ENCODE data around the genes PIEZO2 and SEH1L.

DNA sequence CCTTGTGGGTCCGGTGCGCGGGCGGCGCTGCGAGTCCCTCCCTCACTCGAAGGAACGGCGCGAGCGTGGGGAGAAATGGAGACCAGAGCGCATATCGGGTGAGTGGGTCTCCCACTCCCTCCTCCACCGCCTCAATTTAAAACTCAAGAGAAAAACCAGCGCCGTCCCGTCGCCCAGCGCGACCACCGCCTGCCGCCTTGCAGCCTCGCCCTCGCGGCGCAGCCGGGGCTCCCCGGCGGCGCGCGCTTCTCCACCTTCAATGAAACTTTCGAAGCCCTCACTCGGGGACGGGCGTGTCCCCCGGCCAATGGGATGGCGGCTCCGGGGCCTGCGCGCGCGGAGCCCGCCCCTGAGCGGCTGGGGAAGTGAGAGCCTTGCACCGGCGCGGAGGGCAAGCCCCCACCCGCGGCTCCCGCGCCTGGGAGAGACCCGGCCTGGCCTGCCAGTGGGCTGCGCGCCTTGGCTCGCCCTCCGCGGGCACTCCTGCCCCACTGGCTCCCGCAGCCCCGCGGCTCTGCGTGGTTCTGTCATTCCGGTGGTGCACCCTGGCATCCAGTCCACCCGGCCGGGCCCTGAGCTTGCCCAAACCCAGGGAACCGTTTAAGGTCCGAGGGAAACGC is at the start of gene PIEZO2:
Gene PIEZO2, minus strand, starts transcription at position 261 of the 620 bp plus-strand sequence.
CAGE:
- cytosol, long polyA minus RNA, result no peak
- cytosol, long polyA plus RNA, result no peak
- long polyA plus RNA, result no peak
- nucleus, long polyA minus RNA, result no peak
- nucleus, long polyA plus RNA, result no peak

GRCh38 chr18:11688838-11689120 is 285 bp upstream of the GNAL start:
CAGE:
- cytosol, long polyA minus RNA, result no peak
- cytosol, long polyA plus RNA, result no peak
- long polyA plus RNA, result no peak
- nucleus, long polyA minus RNA, result no peak
- nucleus, long polyA plus RNA, result no peak

CAGE:
- cytosol, long polyA minus RNA, result no peak
- cytosol, long polyA plus RNA, result no peak
- long polyA plus RNA, result no peak
- nucleus, long polyA minus RNA, result no peak
- nucleus, long polyA plus RNA, result no peak
Observed at GRCh38 chr18:11760754-11761295, 71.8 kb downstream of the GNAL start.

GRCh38 chr18:11946181-11946642 is 35.1 kb upstream of the IMPA2 start:
CAGE:
- cytosol, long polyA minus RNA, result no peak
- cytosol, long polyA plus RNA, result no peak
- long polyA plus RNA, result no peak
- nucleus, long polyA minus RNA, result no peak
- nucleus, long polyA plus RNA, result no peak

GRCh38 chr18:11984163-11984641 is 2.9 kb downstream of the IMPA2 start:
CAGE:
- cytosol, long polyA minus RNA, result no peak
- cytosol, long polyA plus RNA, result no peak
- long polyA plus RNA, result no peak
- nucleus, long polyA minus RNA, result no peak
- nucleus, long polyA plus RNA, result no peak

DNA sequence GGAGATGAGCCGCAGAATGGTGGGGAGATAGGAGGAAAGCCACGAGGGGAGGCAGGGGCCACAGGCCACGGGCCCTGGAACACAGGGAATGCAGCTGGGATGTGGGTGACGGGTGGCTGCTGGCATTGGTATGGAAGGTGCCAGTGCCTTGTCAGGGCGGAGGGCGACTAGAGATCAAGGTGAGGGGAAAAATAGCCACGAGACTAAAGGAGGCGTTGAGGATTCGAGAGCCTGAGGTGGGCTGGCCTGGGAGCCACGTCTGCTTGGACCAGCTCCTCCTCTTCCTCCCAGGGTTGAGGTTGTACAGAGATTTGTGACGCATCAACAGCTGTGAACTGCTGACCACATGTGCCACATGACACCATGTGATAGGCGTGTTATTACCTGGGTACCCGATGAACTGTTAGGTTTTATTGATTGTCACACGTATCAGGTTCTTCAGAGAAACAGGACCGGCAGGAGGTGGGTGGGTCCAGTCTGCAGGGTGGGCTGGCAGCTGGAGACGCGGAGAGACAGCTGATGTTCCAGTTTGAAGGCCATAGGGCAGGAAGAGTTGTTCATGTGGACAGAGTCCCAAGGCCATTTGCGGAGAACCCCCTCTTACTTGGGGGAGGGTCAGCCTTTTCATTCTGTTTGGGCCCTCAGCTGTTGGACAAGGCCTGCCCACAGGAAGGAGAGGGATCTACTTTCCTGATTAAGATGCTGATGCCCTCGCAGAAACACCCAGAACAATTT is 10.0 kb downstream of the IMPA2 start:
CAGE:
- cytosol, long polyA minus RNA, result no peak
- cytosol, long polyA plus RNA, result no peak
- long polyA plus RNA, result no peak
- nucleus, long polyA minus RNA, result no peak
- nucleus, long polyA plus RNA, result no peak

DNA sequence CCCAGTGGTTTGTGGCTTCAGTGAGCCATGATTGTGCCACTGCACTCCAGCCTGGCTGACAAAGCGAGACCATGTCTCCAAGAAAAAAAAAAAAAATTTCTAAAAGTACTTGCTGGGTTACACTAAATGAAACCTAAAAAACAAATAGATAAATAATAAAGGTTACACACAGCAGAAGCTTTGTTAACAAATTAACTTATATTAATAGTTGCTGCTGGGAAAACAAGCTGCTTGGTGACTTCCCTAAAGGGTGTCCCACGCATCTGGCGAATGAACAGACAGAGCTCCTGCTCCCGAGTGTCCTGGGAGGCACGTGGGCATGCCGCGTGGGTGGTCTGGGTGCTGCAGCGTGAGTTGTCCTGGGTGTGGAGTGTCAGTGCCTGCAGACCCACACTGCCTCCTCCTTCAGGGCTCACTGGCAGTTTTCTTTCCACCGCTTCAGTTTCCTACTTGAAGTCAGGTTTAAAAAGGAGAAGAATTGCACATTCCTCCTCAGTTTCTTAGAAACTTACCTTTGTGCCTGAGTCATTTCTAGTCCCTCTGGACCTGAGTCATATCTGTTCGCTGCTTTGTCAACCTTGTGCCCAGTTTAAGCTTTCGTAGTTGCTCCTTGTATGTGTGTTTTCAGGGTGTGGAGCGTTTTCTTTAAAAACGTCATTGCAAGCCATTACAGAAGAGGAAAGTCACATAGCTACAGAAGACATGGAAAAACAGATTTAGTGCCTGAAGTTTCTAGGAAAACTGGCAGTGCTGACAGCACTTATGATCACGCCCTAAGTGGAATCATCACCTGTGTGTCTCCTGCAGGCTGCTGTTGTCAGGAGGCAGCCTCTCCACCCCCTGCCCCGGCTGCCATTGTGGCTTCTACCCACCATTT is 24.3 kb downstream of the IMPA2 start:
CAGE:
- cytosol, long polyA minus RNA, result no peak
- cytosol, long polyA plus RNA, result no peak
- long polyA plus RNA, result no peak
- nucleus, long polyA minus RNA, result no peak
- nucleus, long polyA plus RNA, result no peak

DNA sequence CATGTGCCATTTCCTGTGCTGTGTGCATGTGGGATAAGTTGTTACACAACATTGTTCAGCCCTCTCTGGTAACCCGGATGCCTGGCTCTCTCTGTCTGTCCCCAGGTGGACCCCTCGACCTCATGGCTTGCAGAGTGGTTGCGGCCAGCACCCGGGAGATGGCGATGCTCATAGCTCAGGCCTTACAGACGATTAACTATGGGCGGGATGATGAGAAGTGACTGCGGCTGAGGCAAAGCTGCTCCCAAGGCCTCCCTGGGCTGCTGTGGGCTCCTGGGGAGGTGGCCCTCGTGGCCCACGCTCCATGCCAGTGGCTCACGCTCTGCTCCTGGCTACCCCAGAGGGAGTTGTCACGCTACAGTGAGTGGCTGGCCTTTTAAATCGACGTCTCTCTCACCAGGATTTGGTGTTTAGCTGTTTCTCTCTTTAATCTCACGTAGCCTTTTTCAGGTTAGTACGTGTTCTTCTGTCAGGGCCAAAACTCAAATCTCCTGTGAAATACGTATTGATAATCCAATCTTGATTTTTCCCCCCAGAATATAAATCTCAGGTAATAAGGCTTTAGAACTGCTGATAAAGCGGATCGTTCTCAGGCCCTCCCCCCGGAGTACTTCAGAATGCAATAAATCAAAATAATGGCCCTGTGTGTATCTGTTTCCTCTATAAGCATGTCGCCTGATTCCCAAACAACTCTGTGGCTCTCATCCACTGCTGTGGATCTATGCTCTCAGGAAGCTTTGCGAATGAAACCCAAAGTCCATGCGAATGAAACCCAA is 49.1 kb downstream of the IMPA2 start:
CAGE:
- cytosol, long polyA minus RNA, result start-site peak on the plus strand centred at position 488 of the sequence, 27 bp wide, 20 reads
- cytosol, long polyA plus RNA, result no peak
- long polyA plus RNA, result no peak
- nucleus, long polyA minus RNA, result no peak
- nucleus, long polyA plus RNA, result no peak

DNA sequence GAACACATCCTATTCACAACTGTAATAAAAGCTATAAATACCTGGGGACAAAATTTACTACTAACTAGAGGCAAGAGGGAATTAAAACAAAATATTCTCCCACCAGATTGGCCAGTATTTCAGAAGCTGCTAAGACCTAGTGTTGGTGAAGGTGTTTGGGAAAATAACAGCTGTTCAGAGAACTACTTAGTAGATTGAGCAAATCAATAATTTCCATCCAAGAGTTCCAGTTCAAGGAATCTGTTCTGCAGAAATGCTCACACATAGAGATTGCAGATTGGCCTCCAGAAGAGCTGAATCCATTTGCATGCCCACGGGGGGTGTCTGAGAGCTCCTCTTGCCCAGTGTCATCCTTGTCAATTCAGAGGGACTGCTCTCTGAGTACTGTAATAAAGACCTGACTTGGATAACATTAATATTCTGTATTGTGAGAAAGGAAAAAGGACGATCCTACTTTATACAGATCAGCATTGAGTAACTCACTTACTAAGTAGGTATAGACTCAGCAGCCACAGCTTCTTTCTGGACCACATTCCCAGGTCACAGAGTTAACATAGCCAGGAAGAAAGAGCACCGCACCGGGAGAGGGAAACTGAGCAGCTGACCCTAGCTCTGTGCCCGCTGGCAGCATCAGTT is 5.6 kb downstream of the TUBB6 start:
CAGE:
- cytosol, long polyA minus RNA, result no peak
- cytosol, long polyA plus RNA, result no peak
- long polyA plus RNA, result no peak
- nucleus, long polyA minus RNA, result no peak
- nucleus, long polyA plus RNA, result no peak

GRCh38 chr18:12327808-12328376 is 19.9 kb downstream of the TUBB6 start:
CAGE:
- cytosol, long polyA minus RNA, result no peak
- cytosol, long polyA plus RNA, result no peak
- long polyA plus RNA, result no peak
- nucleus, long polyA minus RNA, result no peak
- nucleus, long polyA plus RNA, result no peak

DNA sequence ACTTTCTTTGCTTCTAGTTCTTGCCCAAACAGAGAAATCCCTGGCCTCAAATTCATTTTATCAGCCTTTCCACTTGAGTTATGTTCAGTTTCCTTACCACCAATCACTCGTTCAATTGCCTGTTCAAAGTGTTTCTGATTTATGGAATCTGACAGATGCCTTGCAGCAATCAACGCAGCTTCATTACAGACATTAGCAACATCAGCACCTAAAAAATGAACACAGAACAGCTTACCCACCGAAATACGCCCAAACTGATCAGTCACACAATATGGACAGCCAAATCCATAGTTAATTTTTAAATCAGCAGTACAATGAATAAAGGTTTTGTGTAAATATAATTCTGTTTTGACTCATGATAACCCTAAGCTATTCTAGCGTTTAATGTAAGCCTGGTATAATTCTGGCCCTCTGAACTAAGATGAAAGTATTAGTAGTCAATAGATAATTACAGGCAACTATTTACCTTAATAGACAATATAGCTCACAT is 28.8 kb downstream of the AFG3L2 start:
CAGE:
- cytosol, long polyA minus RNA, result no peak
- cytosol, long polyA plus RNA, result no peak
- long polyA plus RNA, result no peak
- nucleus, long polyA minus RNA, result no peak
- nucleus, long polyA plus RNA, result no peak

DNA sequence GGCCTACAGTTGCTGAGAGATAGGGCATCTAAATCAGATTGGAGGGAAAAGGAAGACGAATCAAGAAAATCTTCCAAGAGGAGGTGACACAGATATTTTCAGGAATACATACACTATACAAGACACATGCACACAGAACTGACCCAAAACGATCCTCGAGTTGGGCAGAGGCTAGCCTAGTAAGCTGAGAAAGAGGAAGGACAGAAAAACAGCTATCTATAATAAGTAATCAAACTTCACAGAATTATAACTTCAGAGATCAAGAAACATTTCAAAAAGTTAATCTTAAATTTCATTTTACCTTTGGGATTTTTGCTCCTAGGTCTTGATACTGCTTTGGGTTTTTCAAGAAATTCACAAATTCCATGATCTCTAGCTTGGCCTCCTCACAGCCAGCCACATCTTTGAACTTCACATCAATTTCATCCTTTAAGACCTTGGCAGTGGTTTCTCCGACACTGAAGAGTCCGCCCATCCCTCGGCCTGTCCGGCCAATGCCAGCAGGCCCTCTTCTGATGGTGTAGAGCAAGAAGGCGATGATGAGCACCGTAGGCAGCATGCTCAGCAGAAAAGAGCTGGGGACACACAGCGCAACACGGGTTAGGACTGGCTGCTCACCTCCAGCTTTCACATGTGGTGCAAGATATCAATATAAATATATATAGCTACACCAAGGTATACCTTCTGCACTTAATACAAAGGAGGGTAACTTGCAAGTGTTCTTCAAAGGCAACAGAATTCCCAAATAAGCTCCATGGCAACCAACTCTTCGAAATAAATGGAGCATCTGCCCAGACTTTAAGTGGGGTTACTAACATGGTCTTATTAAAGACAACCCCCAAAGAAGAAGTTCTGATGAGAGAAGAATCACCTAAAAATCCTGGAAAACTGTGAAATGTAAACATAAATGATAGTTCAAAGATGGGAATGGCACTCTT is 18.4 kb downstream of the AFG3L2 start:
CAGE:
- cytosol, long polyA minus RNA, result no peak
- cytosol, long polyA plus RNA, result no peak
- long polyA plus RNA, result no peak
- nucleus, long polyA minus RNA, result no peak
- nucleus, long polyA plus RNA, result no peak

CAGE:
- cytosol, long polyA minus RNA, result no peak
- cytosol, long polyA plus RNA, result no peak
- long polyA plus RNA, result no peak
- nucleus, long polyA minus RNA, result no peak
- nucleus, long polyA plus RNA, result no peak
Observed at GRCh38 chr18:12638251-12639120, 19.4 kb downstream of the SPIRE1 start.

CAGE:
- cytosol, long polyA minus RNA, result no peak
- cytosol, long polyA plus RNA, result no peak
- long polyA plus RNA, result no peak
- nucleus, long polyA minus RNA, result start-site peak on the minus strand at chr18:12862480-12862914, 5 reads
- nucleus, long polyA plus RNA, result no peak
Observed at GRCh38 chr18:12862313-12862959, 21.6 kb downstream of the PTPN2 start.

CAGE:
- cytosol, long polyA minus RNA, result no peak
- cytosol, long polyA plus RNA, result no peak
- long polyA plus RNA, result no peak
- nucleus, long polyA minus RNA, result no peak
- nucleus, long polyA plus RNA, result no peak
Observed at GRCh38 chr18:12946484-12947797, 870 bp upstream of the SEH1L start.

GRCh38 chr18:12947798-12948989 is at the start of gene SEH1L:
TSS of gene SEH1L (plus strand) at chr18:12948011.
CAGE:
- cytosol, long polyA minus RNA, result start-site peak on the plus strand at chr18:12948031-12948048, 22 reads
- cytosol, long polyA plus RNA, result start-site peak on the plus strand at chr18:12947997-12948056, 196 and 34 reads in 2 replicates
- long polyA plus RNA, result start-site peak on the plus strand at chr18:12948016-12948054, 191 and 174 reads in 2 replicates
- nucleus, long polyA minus RNA, result start-site peak on the plus strand at chr18:12948010-12948038, 33 reads
- nucleus, long polyA plus RNA, result start-site peak on the plus strand at chr18:12948009-12948049, 81 and 131 reads in 2 replicates

DNA sequence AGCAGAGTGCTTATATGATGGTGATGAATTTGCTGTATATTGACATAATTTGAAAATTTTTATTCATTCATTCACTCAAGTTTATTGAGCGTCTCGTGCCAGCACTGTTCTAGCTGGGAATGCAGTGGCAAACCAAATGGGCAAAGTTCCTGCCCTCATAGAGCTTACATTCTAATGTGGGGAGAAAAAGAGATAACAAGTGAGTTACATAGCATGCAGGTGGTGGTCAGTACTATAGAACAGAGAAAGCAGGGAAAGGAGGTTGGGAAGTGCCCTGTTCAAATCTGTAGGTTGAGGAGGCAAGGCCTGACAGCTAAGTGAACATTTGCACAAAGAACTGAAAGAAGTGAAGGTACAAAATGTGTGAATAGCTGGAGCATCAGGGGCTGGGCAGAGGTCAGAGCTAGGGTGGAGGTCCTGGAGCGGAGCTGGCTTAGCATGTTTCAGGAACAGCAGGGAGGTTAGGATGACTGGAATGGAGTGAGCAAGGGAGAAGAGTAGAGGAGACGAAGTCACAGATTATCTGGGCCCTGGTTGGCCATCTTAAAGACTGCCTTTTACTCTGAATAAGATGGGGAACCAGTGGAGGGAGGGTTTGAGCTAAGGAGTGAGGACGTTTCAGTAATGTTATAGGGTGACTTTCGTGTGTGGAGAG is 4.4 kb downstream of the CEP192 start:
CAGE:
- cytosol, long polyA minus RNA, result no peak
- cytosol, long polyA plus RNA, result no peak
- long polyA plus RNA, result no peak
- nucleus, long polyA minus RNA, result no peak
- nucleus, long polyA plus RNA, result no peak

GRCh38 chr18:13165542-13166439 is 52.8 kb upstream of the LDLRAD4 start:
CAGE:
- cytosol, long polyA minus RNA, result no peak
- cytosol, long polyA plus RNA, result no peak
- long polyA plus RNA, result no peak
- nucleus, long polyA minus RNA, result no peak
- nucleus, long polyA plus RNA, result no peak

GRCh38 chr18:13399973-13400474 is 181.5 kb downstream of the LDLRAD4 start:
CAGE:
- cytosol, long polyA minus RNA, result no peak
- cytosol, long polyA plus RNA, result no peak
- long polyA plus RNA, result no peak
- nucleus, long polyA minus RNA, result no peak
- nucleus, long polyA plus RNA, result no peak

CAGE:
- cytosol, long polyA minus RNA, result no peak
- cytosol, long polyA plus RNA, result no peak
- long polyA plus RNA, result no peak
- nucleus, long polyA minus RNA, result no peak
- nucleus, long polyA plus RNA, result no peak
Observed at GRCh38 chr18:13435556-13435849, 216.9 kb downstream of the LDLRAD4 start.

Data from keratinocyte (primary cell).